Measurements from ENCODE around the genes GANAB and TMEM223.

DNA sequence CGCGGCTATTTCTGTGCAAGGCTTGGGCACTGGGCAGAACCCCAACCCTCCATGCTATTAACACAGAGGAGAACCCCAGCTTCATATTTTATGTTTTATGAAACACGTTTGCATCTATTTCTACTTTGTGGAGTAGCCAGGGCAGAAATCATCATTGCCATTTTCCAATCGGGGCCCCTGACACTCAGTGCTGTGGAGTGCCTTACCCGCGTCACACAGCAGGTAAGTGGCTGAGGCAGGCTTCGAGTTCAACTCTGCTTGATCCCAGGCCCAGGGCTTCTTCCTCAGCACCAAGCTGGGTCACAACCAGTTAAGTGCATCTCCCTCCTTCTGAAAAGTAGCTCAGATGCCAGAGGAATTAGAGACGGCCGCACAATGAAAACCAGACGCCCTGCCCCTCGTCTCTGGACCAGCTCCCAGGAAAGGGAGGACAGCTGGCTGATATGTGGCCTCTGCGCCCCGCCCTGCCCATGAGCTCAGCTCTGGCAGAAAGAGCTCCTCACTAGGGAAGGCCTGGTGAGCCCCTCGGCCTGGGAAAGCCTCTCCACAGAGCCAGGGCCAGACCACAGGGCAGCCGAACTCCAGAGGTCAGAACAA is 18.2 kb upstream of the SCGB1A1 start:
- RAMPAGE, long total RNA, result no peak
- RRBS, result no CpG with 5 or more reads among the region's 15 CpGs

DNA sequence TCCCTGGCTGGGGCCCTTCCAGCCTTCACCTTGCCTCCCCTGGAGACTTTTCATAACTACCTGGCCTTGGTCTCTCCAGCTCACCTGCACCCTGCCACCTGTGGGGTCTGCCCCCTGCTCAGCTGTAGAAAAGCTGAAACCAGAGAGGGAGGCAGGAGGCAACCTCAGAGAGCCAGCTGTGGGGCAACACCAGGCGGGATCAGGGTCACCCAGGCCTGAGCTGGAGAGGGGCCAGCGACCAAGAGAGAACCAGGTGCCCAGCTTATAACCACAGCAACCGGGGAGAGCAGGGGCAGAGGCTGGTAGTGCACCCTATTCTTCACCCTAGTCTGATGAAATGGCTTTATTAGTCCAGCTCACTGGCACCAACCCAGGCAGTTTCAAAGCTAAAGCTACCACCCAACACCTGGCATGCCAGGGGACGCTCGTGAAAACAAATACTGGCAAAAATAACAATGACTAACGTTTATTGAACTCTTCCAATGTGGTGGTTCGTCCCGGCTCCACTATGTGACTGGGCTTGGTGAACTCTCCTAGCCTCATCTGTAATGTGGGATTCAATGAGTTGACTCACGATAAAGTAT is 30.5 kb downstream of the SCGB1A1 start:
- RAMPAGE, long total RNA, result no peak
- RRBS, result no CpG with 5 or more reads among the region's 9 CpGs

GRCh38 chr11:62484430-62484830 is 62.2 kb downstream of the AHNAK start:
- RAMPAGE, long total RNA, result no peak
- RRBS, result no CpG with 5 or more reads among the region's 6 CpGs

DNA sequence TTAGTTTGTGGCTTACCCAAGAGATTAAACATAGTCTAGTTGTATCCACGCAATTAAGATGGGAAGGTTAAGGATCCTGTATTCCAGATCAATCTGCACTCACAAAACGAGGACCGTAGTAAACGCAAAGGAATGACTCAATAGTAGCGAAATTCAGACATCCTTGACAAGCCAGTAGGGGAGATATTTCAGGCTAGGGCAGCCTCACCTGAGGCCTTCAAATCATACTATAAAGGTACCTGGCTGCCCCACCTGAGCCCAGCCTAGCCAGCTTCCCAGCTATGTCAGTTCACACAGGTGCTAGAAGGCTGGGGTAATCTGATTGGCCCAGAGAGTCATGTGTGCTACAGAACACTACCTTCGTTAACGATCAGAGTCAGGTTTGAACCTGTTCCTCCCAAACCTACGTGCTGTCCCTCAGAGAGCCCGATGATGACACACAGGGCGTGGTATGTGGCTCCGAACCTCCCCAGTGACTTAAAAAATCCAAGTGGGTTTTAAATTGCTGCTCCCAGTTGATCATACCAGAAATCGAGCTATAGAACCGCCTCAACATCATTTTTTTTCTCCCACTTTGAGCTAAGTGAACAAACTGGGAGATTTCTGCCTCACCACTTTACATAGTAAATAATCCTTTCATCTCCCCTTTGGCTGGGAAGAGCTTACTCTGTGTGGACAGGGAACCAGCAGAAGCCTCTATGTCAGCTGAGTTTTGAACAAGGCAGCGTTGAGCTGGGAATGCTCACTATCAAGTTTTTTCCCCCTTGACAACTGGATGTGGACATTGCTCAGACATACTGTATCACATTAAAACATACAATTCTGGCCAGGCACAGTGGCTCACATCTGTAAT is 46.3 kb downstream of the AHNAK start:
- RAMPAGE, long total RNA, result no peak
- RRBS, result no CpG with 5 or more reads among the region's 14 CpGs

DNA sequence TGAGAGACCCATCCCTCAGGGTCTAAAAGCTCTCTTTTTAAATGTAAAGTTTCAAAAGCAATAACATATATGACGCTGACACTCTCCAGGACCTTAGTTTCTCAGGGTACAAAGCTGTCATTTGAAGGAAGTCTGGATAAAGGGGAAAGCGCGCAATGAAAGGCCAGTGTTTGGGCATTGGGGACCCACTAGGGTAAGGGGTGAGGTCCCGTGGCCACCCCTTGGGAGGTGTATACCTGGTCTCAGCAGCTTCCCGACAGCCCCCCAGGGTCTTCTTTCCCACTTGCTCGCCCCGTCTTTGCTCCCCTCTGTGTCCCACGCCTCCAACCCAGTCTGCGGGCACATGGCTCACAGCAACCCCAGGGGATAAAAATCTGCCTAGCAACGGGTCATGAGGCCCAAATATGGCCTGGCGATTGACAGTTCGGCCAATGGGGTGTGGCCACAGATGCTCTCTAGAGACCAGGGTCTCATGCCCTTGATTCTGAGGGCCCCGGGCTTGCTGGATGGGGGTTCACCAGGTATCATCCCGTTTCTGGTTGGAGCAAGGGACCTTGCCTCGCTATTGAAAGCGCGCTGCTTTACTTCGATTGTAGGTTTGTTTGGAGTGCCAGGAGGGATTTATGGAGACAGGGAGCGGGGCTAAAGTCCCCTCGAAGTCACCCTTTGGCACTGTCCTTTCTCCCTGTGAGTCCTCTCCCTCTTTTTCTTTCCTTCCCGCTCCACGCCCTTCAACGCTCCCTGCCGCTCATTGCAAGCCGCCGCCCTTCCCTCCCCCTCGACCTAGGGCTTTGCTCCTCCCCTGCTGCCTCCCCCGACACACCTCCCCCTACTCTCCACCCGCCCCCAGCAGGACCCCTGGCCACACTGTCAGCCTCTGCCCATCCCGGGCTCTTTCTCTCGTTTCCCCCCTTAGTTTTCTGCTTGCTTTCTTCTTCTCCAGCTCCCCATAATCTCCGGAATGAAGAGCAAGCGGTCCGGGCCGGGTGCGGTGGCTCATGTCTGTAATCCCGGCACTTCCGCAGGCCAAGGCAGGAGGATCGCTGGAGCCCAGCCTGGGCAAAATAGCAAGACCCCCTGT is 41.3 kb downstream of the AHNAK start:
- RAMPAGE, long total RNA, result no peak
- RRBS, result 39% methylated on average over 1 of the region's 39 CpGs

GRCh38 chr11:62543903-62544277 is 2.7 kb downstream of the AHNAK start:
- RAMPAGE, long total RNA, result no peak
- RRBS, result 13% methylated on average over 5 of the region's 10 CpGs

DNA sequence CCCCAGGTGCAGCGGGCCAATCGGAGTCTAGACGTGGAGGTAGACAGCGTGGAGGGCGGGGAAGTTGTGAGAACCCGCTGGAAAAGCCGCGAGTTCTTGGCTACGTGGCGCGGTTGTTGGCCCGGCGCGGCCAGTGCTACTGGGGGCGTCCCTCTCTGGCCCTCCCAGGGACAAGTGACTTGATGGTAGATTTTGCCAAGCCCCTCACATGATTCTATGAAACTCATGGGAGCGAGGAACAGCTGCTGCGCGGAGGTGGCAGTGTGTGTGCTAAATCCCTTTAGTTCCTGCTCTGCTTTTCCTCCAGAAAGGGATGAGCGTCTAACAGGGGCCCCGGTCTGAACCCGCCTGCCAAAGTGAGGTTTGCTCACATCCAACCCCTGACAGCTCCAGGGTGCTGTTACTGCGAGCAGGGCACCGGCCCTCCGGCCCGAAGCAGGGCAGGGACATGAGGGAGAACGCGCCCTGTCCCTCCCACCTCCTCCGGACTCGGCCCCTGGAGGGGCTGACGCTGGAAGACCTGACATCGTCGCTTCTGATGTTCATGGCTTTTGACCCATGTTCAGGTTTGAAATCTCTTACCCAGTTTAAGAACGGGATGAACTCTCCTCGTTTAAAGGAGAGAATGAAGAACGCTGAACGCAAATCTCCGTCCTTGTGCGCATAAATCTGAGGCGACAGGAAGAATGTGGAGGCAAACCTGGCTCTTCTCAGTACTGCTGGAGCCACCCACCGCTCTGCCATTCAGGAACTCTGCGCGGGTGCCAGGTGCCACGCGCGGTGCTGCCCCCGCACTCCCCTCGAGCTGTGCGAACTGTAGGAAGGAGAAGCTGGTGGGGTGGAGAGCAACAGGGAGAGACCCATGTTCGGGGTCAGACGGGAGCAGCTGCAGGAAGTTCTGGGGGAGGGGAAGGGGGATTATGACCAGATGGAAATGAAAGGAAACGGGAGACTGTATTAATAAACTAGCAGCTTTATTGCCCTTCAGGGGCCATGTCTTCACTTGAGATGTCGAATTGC is 714 bp upstream of the EEF1G start:
- RAMPAGE, long total RNA, result start-site peak on the plus strand centred at position 103 of the sequence, 9 bp wide, 40 and 57 reads in 2 replicates
- RRBS, result 2% methylated on average over 9 of the region's 52 CpGs

- RAMPAGE, long total RNA, result no peak
- RRBS, result no CpG with 5 or more reads among the region's 20 CpGs
Measured at GRCh38 chr11:62597728-62598833, 3.6 kb downstream of the MTA2 start.

DNA sequence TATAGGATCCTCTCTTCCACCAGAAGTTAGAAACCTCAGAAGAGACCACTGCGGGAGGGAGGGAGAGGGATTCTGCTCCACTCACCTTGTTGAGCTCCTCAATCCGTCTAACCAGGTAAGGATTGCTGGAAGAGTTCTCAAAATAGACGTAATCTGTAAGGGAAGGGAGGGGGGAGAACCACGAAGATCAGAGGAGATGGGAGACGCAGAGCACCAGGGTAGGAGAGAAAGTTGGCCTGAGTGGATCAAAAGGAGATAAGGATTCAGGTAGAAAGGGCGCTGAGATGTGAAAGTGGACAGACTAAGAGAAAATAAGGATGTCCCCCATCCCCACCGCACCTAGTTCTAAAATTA is 1.2 kb downstream of the MTA2 start:
- RAMPAGE, long total RNA, result no peak
- RRBS, result no CpG with 5 or more reads among the region's 7 CpGs

GRCh38 chr11:62646438-62647288 is at the start of gene GANAB:
Gene GANAB (minus strand): TSS chr11:62646613.
- RAMPAGE, long total RNA, result no peak
- RRBS, result 16% methylated on average over 6 of the region's 49 CpGs

GRCh38 chr11:62708773-62709388 is 1.4 kb downstream of the GNG3 start:
- RAMPAGE, long total RNA, result no peak
- RRBS, result no CpG with 5 or more reads among the region's 16 CpGs

DNA sequence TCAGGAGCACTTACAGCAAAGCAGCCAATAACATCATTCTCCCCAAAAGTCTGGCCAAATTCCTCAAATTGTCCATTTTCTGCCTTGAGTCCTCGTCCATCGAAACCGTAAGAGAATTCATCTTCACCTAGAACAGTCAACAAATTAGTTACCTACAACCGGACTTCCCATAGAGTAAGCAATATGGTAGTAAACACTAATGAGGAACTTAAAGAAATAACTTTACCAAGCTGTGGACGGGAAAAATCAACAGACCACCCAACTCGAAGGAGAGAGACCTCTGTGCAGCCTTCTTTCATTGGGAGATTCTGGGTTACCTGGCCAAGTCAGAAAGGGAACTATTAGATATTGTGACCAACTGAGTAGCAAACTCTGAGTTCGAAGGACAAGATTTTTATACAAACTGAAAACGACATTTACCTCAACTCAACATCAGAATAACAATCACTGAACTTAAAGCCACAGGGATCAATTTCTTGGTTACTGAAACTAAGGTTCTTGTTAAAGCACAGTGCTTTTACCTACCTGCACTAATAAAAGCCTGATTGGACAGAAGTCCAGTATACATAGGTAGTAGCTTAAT is 4.6 kb downstream of the HNRNPUL2 start:
- RAMPAGE, long total RNA, result no peak
- RRBS, result no CpG with 5 or more reads among the region's 8 CpGs

DNA sequence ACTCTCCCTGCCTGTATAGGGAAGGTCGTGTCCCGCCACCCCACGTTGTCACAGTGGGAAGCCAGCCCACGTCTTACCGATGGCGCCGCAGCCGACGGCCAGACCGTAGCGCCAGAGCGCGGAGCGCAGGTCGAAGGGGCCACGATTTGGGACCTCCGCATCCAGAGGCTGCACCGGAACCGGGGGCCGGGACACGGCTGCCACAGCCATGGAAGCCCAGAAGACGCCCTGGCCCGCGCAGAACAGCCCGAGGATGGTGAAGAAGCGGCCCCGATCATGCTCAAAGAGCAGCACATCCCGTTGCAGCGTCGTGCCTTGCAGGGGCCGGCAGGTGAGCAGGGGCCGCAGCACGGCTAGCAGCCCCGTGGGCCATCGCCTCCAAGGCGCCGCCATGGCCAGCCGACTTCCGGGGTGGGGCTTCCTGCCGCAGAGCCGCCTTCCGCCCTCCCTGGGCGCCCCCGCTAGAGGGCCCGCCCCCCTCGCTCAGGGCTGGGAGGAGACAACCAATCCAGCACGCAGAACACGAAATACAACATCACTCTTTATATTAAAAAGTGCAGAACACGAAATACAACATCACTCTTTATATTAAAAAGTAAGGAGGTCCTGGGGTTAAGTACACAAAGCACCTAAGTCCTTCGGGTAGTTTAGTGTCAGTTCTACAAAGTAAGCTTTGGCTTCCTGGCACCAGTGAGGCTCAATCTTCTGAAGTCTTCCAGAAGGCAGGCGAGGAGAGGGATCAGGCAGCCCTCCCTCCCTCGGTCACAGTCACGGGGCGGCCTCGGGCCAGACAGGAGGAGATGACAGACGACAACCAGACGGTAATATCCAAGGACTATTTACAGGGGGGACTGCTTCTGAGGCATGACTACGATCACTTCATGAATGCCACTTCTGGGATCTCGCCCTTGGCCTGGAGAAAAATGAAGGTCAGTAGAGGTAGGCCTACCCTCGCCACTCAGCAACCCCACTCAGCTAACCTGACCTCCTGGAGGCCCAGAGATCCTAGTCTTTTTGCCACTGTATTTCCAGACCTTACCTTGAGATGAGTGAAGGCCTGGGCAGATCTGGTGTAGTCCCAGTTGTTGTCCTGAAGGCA is at the start of gene TMEM223:
Gene TMEM223 (minus strand): TSS at position 405 of the 1,099 bp plus-strand sequence.
- RAMPAGE, long total RNA, result start-site peak on the minus strand centred at position 396 of the sequence, 17 bp wide, 142 and 350 reads in 2 replicates
- RRBS, result 3% methylated on average over 8 of the region's 60 CpGs

GRCh38 chr11:62794014-62794853 is 2.4 kb upstream of the TMEM223 start:
- RAMPAGE, long total RNA, result no peak
- RRBS, result no CpG with 5 or more reads among the region's 9 CpGs

- RAMPAGE, long total RNA, result no peak
- RRBS, result no CpG with 5 or more reads among the region's 18 CpGs
Measured at GRCh38 chr11:62832605-62833356, 930 bp upstream of the STX5 start.

DNA sequence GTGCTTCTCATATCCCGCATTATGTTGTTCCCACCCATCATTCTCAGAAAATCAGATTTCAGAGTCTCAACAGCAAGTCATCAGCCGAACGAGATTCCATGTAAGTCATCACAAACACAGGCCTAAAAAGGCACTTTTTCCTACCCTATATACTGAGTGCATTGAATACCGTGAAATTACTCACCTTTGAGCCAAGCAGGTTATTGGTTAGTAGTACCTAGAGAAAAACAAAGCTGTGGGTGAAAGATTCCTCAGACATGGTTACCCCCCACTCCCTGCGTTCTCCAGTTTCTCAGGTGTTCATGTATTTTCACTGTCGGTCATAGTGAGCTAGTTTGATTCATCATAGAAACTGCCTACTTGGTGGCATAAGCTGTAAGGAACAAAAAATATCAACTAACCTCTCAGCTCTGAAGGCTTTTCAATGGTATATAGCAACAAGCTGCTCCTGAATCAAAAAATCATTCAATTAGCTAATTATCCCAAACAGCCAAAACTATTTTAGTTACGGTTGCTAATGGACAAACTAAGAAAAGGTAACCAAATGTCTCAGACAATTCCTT is 14.3 kb upstream of the WDR74 start:
- RAMPAGE, long total RNA, result no peak
- RRBS, result no CpG with 5 or more reads among the region's 7 CpGs

DNA sequence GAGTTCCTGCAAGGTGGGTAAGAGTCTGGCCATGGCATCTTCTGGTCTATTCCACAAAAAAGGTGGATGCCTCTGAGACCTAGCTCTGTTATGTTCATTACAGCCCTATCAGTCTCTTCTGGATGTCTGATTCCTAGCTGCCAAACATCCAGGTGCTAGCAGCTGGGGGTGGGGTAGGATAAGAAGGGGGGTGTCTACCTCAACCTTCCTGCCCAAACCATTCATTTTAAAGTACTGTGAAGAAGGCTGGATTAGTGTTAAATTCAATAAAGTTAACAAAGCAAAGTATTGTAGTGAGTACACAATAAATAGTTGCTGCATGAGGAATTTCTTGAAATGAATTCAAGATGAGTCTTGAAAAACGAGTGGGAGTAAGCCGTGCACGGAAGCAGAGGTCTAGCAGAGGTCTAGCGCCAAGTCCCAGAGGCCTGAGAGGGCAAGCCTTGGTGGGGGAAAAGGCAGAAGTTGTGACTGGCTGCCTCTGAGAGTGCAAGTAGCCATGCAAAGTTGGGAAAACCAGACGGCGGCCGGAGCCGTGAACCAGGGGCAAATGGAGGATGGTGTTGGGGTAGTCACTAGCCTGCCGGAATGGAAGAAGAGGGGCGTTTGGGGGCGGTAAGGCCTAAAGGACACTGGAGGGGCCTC is 588 bp upstream of the SLC3A2 start:
- RAMPAGE, long total RNA, result no peak
- RRBS, result 2% methylated on average over 3 of the region's 11 CpGs

GRCh38 chr11:63179452-63180260 is 35.6 kb upstream of the SLC22A24 start:
- RAMPAGE, long total RNA, result no peak
- RRBS, result no CpG with 5 or more reads among the region's 4 CpGs

- RAMPAGE, long total RNA, result no peak
- RRBS, result no CpG with 5 or more reads among the region's 6 CpGs
Measured at GRCh38 chr11:63247543-63248170, 4.3 kb upstream of the SLC22A25 start.

- RAMPAGE, long total RNA, result no peak
- RRBS, result no CpG with 5 or more reads among the region's 11 CpGs
Measured at GRCh38 chr11:63529159-63529974, 7.2 kb upstream of the PLAAT4 start.

Measured in epithelial cell of alveolus of lung (primary cell).